Islet of Langerhans (tissue), 1 donor: ENCODE measurements around the genes ACTL10 and PIGU.

DNA sequence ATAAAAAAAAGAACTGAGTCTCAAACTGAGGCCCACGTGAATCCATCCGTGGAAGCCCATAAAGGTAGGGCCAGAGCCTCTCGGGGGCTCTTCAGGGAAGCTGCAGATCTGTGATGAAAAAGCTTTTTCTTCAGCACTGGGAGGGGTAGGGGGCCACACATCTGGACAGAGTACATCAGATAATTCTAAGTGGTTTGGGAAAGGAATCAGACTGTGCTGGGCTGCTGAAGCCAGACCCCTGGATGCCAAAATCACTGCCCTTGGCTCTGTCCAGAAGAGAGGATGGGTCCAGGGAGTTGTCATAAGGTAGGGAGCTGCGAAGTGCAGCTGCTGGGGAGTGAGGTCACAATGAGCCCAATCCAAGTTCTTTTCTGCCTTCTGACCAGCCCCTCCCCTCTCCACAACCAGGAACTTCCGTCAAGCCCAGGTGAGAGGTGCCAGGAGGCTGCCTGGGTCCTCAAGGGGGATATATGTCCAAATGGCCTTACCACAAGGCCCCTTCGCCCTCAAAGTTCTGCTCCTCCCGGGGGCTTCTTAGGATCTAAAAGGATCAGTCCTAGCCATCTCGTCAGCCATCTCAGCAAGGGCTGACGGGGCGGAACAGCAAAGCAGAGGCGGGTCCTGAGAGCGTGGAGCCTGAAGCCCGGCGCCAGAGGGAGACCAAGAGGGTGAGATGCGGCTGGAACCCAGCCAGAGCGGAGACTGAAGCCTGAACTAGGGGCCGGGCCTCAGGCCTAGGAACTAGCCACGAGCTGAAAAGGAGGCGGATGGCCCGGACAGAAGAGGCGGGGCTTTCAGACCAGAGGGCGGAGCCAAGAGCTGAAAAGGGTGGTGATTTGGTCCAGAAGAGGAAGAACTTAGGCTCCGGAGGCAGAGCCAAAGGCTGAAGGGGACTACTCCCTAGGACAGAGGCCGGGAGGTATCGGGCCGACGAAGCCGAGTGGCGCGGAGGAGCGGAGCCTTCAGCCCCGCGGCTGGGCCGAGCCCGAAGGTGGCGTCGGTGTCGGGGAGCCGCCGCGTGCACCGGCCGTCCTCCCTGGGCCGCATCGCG is at the start of gene ACTL10:
ACTL10 (plus strand) TSS at position 851 of the 1,051 bp plus-strand sequence.
- RRBS: 10% methylated on average over 18 of the region's 46 CpGs

- RRBS: no CpG with 5 or more reads among the region's 4 CpGs
Measured at GRCh38 chr20:33743792-33744040, 11.9 kb downstream of the ZNF341 start.

DNA sequence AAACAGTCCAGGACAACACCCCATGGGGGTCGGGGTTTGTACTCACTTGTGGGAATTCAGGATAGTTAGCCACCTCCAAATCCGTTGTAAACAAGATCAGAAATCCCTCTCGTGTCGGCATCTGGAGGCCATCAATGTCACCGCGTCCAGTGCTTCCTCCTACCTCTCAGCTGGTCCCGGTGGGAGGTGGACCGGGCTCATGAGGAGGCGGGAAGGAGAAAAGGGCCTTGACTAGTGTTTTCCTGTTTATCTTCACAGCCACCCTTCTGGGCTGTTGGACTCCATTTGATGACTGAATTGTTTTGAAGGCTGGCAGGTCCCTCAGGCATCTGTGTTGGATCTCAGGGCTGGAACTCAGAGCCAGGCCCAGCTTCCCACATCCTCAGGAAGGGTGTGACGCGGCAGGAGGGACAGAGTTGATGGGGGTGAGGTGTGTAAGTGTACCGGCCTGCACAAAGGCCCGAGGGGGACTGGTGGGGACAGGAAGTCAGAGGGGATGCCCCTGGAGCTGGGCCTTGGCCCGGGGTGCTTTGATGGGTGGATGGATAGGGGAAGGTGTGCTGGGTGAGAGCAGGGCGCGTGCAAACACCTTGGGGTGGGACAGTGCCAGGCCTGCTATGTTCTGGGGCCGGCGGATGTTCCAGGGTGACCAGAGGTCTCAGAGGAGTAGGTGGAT is 18.1 kb upstream of the CHMP4B start:
- RRBS: 73% methylated on average over 3 of the region's 18 CpGs

- RRBS: no CpG with 5 or more reads among the region's 25 CpGs
Measured at GRCh38 chr20:33811799-33812893, 998 bp downstream of the CHMP4B start.

DNA sequence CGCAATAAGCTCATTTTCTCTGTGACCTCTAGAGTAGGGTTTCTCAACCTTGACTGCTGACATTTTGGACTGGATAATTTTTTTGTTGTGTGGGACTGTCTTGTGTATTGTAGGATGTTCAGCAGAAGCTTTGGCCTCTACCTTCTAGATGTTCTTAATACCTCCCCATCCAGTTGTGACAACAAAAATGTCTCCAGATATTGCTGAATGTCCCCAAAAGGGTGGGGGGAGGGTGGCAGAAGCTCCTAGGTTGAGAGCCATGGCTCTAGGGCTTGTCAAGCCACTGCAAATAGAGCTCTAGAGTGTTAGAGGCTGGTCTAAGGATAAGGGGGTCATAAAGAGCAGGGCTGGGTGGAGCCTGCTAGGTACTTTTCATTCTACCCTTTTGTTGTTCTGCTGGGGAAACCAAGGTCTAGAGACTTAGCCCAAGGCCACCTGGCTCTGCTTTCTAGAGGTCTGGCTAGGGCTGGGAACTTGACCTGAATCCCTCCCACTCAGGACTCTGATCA is 13.5 kb downstream of the CHMP4B start:
- RRBS: no CpG with 5 or more reads among the region's 1 CpG

DNA sequence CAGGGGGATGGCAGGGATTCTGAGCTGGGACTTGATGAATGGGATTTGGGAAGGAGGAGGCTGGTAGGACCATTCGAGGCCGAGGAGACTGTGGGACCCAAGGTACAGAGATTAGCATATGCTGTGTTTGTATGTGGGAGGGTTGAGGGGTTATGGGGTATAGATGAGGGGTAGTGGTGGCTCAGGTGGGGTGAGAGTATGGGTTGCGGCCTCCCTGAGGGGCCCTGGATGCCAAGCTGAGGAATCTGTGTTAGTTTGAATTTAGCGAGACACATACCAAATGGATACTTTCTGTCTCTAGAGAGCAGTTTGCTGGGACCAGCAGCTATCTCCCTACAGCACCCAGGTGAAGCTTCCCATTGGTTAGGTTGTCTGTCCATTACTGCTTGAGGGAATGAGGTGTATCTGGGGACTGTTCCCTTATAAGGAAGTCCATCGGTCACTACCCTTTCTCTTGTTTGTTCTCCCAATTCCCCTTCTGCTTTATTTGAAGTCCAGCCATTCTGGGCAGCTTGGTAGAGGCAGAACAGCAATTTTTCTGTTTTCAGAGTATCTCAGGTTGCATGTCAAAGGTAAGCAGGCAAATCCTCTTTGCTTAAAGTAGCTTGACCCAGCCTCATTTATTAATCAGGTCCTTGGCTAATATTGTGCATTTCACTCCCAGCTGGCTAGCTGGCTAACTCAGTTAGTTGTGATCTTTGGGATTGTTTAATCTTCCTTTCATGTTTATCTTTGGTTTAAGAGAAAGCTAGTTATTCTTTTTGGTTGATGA is 15.3 kb downstream of the CHMP4B start:
- RRBS: no CpG with 5 or more reads among the region's 5 CpGs

GRCh38 chr20:33858295-33858623 is 47.1 kb downstream of the CHMP4B start:
- RRBS: no CpG with 5 or more reads among the region's 3 CpGs

DNA sequence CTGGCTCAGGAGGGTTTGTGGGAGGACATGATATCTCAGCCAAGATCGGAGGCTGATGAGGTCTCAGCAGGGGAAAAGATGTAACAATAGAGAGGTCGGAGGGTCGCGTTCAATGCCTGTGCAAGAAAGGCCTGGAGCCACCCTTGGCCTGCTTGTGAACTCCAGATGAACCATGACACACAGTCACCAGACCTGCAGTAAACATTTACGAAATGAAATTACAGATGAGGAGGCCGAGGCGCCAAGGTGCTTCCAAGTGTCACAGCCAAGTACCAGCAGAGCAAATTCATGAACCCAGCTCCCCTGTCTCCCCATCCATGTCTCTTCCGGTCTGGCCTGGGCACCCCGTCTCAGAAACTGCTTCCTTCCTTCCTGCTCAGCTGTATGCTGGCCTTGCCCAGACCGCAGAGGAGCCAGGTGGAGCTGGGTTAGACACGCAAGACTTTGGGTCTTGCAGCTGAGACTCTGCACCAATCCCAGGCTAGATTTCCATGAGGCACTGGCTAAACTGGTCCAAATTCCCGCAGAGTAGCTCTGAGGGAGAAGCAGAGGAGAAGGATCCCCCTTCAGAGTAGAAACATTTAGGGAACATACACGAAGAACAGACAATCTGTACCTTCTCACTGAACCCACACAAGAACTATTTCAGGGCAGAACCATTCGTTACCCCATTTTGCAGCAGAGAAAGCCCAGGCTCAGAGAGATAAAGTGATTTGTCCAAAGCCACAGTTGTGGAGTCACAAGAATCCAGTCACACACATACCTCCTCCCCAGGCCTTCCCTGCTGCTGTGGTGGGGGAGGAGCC is 48.2 kb downstream of the CHMP4B start:
- RRBS: no CpG with 5 or more reads among the region's 14 CpGs

GRCh38 chr20:34073305-34073895 is 38.6 kb downstream of the EIF2S2 start:
- RRBS: no CpG with 5 or more reads among the region's 7 CpGs

GRCh38 chr20:34082957-34083836 is 28.8 kb downstream of the EIF2S2 start:
- RRBS: no CpG with 5 or more reads among the region's 10 CpGs

- RRBS: no CpG with 5 or more reads among the region's 4 CpGs
Measured at GRCh38 chr20:34186248-34186813, 54.9 kb upstream of the ASIP start.

- RRBS: no CpG with 5 or more reads among the region's 8 CpGs
Measured at GRCh38 chr20:34262340-34263211, 21.4 kb downstream of the ASIP start.

GRCh38 chr20:34403283-34404002 is 40.4 kb downstream of the ITCH start:
- RRBS: no CpG with 5 or more reads among the region's 3 CpGs

DNA sequence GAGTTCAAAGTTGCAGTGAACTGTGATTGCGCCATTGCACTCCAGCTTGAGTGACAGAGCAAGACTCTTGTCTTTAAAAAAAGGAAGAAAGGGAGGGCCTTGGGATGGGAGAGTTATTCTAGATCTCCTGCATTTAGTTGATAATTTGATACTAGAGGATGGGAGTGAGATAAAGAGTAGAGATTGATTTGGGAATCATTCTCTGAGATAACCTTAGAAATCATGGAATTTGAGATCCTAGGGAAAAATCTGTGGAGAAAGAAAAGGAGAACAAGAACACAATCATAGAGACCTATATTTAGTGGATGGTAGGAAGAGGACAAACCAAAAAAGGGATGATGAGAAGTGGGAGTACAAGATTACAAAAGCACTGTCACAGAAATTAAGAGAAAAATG is 68.3 kb downstream of the ITCH start:
- RRBS: no CpG with 5 or more reads among the region's 1 CpG

- RRBS: 23% methylated on average over 1 of the region's 14 CpGs
Measured at GRCh38 chr20:34522848-34523457, 6.7 kb downstream of the DYNLRB1 start.

GRCh38 chr20:34676412-34677478 is at the start of gene PIGU:
PIGU (minus strand) TSS chr20:34677092.
- RRBS: 4% methylated on average over 11 of the region's 76 CpGs

GRCh38 chr20:34711542-34712081 is 7.5 kb downstream of the TP53INP2 start:
- RRBS: no CpG with 5 or more reads among the region's 1 CpG

GRCh38 chr20:34712219-34713174 is 8.4 kb downstream of the TP53INP2 start:
- RRBS: no CpG with 5 or more reads among the region's 5 CpGs

DNA sequence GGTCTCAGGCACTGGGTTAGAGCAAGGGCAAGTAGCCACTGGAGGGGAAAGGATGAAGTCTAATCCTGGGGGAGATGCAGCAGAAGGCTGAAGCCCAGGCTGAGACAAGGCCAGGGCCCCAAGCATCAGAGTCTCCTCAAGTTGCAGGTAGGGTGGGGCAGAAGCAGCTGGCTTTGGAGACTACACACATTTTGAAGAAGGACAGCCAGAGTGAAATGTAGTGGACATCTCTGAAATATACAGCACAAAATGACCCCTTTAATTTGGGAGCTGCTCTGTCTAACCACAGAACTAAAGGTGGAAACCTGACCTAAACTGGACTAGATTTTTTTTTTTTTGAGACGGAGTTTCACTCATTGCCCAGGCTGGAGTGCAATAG is 9.6 kb downstream of the TP53INP2 start:
- RRBS: no CpG with 5 or more reads among the region's 1 CpG